Smooth muscle cell (in vitro differentiated cells): ENCODE data around the gene HMCES.

- RAMPAGE, long total RNA: no peak
Measured at GRCh38 chr3:128573812-128574289, 76.8 kb downstream of the RPN1 start.

- RAMPAGE, long total RNA: no peak
Measured at GRCh38 chr3:128613685-128614170, 36.9 kb downstream of the RPN1 start.

DNA sequence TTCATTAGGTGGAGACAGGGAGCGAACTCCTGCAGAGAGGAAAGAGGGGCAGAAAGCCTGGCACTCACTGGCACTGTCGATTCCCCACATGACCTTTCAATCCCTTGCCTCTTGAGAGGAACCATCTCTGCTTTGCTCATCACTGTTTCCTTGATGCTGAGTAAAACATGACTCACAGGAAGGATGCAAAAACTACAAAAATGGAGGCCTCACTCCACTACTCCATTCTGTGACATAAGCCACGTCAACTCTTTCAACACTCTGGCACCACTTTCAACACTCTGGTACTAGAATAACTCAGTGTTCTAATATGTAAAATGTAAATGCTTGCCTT is 31.1 kb downstream of the RPN1 start:
- RAMPAGE, long total RNA: no peak

GRCh38 chr3:128742672-128743274 is 16.8 kb downstream of the RAB7A start:
- RAMPAGE, long total RNA: no peak

DNA sequence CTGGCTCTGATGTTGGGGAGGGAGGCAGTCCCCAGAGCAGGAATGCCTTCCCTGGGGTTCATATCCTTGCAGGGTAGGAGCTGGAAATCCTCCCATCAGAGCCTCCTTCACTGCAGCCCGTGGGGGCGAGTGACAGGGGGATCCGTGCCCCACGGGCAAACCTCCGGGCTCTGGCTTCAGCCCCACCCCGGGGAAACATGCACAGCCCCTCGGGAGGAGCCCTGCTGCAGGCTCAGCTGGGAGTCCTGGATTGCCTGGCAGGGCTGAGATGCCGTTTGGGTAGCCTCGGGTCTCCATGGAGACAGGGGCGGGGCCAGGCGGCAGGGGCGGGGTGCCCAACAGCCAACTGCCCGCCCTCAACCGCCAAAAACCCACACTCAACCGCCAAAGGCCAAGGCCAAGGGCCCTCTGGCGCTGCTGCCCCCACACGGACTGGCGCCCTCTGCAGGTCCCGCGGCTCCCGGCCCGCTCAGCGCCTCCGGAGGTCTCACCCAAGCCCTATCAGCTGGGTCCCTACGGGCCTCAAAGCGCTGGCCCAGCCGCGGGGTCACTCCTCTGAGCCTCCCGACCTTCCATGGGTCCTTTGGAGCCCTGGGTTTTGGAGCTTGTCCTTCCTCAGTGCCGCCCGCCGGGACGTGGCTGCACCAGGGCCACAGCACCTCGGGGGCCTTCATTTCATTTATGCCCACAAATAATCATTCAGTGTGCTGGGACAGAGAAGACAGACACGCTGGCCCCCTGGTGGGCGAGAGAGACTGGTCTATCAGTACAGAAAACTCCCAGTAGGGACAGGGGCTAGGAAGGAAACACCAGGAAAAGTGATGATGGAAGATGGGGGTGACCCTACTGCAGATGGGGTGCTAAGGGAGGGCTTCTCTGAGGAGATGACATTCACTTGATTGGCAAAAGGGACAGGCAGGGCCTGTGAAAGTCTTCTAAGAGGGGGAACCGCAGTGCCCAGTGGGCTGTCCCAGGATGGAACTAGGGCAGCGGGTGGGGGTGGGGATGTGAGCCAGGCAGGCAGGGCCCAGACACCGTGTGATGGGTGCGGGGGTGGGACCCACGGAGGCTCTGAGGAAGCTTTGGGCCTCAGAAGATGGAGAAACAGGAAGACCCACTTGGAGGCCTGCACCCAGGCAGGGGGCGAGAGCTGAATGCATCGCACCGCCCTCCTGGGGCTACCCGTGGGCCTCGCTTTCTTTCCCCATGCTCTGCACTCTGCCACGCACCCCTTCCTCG is 33.4 kb upstream of the ACAD9 start:
- RAMPAGE, long total RNA: no peak

- RAMPAGE, long total RNA: no peak
Measured at GRCh38 chr3:128880442-128881276, 1.2 kb downstream of the ACAD9 start.

- RAMPAGE, long total RNA: no peak
Measured at GRCh38 chr3:129003615-129004282, 2.6 kb downstream of the EFCC1 start.

GRCh38 chr3:129120244-129121332 is 1.0 kb downstream of the RAB43 start:
- RAMPAGE, long total RNA: no peak

GRCh38 chr3:129134664-129135001 is 13.0 kb upstream of the RAB43 start:
- RAMPAGE, long total RNA: no peak

DNA sequence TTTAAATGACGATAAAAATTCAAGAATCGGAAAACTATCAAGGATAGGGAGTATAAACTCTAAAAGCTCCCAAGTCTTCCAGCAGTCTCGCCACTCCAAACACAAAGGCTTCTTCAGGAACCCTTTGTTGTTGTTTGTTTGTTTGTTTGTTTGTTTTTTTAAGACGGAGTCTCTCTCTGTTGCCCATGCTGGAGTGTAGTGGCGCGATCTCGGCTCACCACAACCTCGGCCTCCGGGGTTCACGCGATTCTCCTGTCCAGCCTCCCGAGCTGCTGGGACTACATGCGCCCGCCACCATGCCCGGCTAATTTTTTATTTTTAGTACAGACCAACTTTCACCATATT is 914 bp downstream of the CNBP start:
- RAMPAGE, long total RNA: no peak

DNA sequence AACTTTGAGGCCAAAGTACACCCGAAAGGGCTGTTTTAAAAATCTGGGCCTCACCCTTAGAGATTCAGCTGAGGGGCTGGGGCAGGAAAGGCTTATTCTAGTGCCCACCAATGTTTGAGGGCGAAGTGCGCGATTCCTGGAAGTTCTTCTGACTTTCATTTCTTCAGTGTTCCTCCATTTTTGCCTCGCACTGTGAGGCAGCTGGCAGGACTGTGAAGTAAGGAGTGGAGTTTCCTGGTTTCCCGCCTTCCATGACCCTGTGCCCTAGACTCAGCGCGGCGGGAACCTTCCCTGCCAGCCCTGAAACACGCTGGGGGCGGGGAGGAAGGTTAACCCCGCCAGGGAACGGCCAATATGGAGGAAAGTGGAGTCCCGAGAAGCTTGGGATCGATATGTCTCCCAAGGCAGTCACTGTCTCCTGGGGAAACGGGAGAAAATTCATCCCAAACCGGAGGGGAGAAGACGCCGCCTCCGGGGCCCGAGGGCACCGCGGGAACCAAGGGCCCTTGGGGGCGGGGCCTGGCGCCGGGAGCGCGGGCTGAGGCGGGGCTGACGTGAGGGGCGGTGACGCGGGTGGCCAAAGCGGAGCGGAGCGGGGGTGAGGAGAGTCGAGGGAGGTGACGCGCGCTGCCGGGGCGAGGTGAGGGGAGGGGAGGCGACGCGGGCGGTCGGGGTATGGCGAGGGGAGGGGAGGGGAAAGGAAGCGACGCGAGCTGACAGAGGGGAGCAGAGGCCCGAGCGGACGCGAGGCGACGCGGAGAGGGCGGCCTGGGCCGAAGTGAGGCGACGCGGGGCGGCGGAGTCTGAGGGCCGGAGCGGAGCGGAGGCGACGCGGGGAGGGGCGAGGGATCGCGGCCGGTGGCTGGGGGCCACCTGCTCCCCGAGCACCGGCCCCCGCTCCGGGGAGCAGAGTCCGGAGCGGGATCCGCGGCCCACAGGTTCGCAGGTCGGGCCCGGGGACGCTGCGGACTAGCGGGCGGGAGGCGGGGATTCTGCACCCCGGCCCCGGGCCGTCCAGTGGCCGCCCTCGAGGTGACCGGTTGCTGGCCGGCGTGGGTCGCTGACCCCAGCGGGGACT is at the start of gene HMCES:
TSS of gene HMCES (plus strand) at position 605 of the 1,078 bp plus-strand sequence.
- RAMPAGE, long total RNA: start-site peak on the plus strand centred at position 585 of the sequence, 57 bp wide, 23 and 22 reads in 2 replicates

GRCh38 chr3:129344519-129345018 is 28.5 kb upstream of the H1-10 start:
- RAMPAGE, long total RNA: no peak

DNA sequence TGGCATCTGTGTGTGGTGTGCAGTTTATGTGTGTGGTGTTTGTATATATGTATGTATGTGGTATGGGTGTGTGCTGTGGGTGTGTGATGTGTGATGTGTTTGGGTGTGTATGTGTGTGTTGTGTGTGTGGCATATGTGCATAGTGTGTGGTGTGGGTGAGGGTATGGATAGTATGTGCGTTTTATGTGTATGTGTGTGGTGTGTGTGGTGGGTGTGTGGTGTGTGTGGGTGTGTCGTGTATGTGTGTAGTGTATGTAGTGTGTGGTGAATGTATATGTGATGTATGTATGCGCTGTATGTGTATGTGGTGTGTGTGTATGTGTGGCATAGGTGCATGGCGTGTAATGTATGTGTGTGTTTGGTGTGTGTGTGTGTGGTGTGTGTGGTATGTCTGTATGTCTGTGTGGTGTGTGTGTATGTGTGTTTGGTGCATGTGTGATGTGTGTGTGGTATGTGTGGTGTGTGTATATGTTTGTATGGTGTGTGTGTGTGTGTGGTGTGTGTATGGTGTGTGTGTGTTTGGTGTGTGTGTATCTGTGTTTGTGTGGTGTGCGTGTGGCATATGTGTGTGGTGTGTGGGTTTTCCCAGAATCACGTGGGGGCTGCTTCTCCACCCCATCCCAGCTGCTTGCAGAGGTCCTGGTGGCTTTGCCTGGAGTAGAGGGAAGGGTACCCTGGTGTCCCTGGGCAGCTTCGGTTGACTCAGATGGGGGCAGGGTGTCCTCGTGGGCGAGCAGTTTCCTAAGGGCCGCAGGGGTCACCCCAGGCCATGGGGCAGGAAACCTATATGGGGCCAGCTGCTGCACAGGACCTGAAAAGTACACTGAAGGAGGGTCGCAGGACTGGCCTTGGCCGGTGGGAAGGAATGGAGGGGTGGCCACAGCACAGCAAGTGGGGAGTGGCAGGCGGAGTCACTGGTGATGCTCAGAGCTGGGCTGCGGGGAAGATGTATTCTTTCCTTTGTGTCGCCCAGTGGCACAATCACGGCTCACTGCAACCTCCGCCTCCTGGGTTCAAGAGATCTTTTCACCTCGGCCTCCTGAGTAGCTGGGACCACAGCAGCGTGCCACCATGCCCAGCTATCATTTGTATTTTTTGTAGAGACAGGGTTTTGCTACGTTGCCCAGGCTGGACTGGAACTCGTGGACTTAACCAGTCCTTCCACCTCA is 54.7 kb upstream of the H1-10 start:
- RAMPAGE, long total RNA: no peak

- RAMPAGE, long total RNA: no peak
Measured at GRCh38 chr3:129397230-129397459, 31.3 kb downstream of the EFCAB12 start.

GRCh38 chr3:129413554-129414502 is 14.6 kb downstream of the EFCAB12 start:
- RAMPAGE, long total RNA: no peak

DNA sequence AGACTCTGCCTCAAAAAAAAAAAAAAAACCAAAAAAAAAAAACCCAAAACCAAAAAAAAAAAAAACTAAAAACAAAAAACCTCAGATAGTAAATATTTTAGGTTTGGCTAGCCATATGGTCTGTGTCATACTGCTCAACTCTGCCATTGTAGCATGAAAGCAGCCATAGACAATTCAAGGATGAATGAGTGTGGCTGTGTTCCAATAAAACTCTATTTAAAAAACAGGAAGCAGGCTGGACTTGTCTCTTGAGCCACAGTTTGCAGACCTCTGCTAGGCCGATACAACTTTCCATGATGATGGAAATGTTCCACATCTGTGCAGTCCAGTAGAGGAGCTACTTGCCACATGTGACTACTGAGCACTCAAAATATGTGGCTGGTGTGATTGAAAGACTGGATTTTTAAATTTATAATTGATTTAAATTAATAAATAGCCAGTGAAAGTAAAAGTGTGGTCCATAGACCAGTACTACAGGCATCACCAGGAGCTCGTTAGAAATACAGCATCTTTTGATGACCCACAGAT is 11.1 kb downstream of the EFCAB12 start:
- RAMPAGE, long total RNA: no peak

DNA sequence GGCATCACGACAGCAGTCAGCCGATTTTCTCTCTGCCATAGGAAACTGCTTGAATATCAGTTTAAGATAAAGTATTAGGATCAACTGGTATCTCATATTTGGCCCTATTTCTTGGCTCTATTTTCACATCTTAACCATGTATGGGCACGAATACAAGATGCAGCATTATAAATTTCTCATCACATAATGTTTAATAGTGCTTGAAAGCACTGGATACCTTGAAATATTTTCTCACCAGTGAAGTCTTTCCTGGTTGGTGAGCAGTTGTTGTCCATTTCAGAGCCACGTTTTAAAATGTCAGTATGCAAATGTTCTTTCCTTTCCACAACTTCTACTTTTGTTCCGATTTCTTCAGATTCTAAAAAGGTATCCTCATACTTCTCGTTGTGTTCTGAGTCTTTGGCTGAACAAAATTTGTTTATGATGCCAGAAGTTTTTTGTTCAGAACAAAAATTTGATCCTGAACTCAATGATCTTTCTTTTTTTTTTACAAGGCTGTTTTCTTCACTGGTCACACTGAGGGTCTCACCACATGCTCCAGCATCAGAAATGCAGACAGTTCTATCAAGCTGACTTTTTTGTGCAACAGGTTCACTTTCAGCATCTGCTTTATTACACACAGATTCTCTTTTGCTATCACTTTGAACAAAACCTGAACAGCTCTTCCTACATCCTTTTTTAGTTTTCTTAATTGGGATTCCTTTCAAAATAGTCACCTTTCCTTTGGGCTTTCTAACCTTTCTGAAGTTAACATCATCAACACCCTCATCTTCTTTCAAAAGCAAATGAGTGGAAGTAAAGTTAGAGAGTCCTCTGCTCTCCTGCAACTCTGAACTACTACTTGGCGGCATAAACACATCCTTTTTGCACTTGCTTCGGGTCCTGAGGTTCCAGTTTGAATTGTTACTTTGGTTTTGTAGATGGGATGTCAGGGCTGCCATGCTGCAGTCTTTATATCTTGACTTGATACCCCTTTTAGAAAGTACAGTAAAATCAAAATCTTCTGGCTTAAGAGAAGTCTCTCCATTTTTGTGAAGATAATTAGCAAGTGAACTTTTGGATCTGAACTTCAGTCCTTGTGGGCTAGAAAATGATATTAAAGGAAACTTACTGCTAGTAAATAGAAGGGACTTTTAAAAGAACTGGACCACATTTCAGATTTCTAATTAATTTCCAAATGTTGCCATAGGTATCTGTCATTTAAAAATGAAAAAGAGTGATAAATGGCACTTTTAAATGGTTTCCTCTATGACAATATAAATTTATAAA is 3.1 kb downstream of the MBD4 start:
- RAMPAGE, long total RNA: no peak

- RAMPAGE, long total RNA: no peak
Measured at GRCh38 chr3:129557059-129558013, 14.4 kb downstream of the H1-8 start.

DNA sequence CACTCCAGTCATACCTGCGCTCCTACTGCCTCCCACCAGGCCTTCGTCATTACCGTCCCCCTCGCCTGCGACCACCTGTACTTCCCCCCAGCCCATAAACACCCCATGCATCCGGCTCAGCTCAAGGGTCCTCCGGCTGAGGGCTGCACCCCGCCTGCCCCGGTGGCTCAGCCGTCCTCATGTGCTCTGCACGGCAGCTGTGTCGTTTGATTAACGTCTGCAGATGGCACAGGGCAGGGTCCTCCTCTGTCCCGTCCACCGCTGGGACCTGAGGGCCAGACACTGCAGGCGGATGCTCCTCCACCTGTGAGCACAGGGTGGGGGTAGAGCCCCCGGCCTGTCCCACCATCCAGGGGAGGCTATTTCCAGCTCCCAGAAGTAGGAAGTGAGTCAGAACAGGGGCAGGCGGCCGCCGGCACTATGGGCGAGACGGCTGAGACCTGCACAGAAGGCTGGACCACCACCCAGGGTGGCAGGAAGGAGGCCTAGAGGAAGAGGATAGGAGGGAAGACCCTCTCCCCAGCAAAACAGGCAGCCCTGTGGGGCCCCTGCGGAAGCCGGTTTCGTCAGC is 12.4 kb upstream of the PLXND1 start:
- RAMPAGE, long total RNA: no peak

DNA sequence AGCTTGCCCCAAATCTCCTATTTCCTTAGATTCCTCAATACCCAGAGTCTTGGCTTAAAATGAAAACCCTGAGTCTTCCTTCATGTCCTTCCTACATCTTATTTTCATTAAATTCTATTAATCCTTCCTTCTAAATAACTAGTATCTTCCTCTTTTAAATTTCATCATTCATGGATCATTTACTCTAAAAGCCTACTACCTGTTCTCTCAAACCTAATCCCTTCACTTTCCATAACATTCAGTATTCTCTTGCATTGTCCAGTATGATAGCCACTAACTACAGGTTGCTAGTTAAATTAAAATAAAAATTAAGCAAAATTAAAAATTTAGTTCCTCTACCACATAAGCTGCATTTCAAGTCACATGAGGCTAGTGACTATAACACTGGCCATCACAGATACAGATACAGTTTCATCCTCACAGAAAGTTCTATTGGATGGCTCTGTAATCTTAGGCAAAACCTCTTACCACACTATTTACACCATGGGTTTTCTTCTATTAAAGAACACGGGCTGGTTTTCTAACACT is 112.8 kb downstream of the TMCC1 start:
- RAMPAGE, long total RNA: no peak